Measurements from ENCODE around the genes TNFAIP8L3 and MYO5A.

CAGE:
- cytosol, long polyA minus RNA: no peak
- cytosol, long polyA plus RNA: no peak
- long polyA plus RNA: no peak
- nucleus, long polyA minus RNA: no peak
- nucleus, long polyA plus RNA: no peak
These were observed 869 bp downstream of the TNFAIP8L3 start for GRCh38 chr15:51093505-51094568.

GRCh38 chr15:51094588-51095679 lies at the start of gene TNFAIP8L3:
Gene TNFAIP8L3 (minus strand): TSS chr15:51094906.
CAGE:
- cytosol, long polyA minus RNA: no peak
- cytosol, long polyA plus RNA: no peak
- long polyA plus RNA: no peak
- nucleus, long polyA minus RNA: no peak
- nucleus, long polyA plus RNA: no peak

CAGE:
- cytosol, long polyA minus RNA: no peak
- cytosol, long polyA plus RNA: no peak
- long polyA plus RNA: no peak
- nucleus, long polyA minus RNA: no peak
- nucleus, long polyA plus RNA: no peak
These were observed 9.8 kb upstream of the TNFAIP8L3 start for GRCh38 chr15:51104368-51105079.

DNA sequence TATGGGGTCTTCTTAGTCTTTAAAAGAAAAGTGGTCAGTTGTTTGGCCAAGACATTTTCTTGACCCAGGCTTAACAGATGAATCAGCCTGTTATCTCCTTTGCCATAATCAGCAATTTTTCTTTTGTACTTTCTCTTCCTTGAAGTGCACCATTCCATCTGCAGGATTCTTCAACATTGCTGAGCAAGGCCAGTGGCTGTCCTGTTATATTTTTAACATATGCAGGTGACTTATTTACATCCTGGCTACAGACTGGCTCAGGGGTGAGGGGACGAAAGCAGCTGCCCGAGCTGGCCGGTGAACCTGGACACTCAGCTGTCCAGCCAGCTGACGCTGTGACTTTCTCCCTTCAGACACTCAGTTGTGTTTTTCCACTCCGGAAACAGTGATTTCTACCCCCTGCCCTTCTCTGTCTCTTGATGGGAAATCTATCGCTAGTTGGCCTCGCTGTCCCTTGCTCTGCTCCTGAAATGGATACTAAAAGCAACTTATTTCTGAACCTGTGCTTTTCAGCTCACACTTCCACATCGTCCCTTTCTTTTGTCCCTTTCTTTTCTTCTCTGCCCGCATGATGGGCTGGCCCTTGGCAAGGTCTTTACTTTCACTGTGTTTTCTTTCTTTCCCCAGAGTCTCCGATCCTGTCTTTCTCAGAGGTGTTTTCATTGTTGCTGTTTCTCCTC lies 96.6 kb upstream of the TNFAIP8L3 start:
CAGE:
- cytosol, long polyA minus RNA: no peak
- cytosol, long polyA plus RNA: no peak
- long polyA plus RNA: no peak
- nucleus, long polyA minus RNA: no peak
- nucleus, long polyA plus RNA: no peak

GRCh38 chr15:51228400-51228649 lies 110.1 kb downstream of the CYP19A1 start:
CAGE:
- cytosol, long polyA minus RNA: no peak
- cytosol, long polyA plus RNA: no peak
- long polyA plus RNA: no peak
- nucleus, long polyA minus RNA: no peak
- nucleus, long polyA plus RNA: no peak

GRCh38 chr15:51383327-51383968 lies 42.0 kb downstream of the GLDN start:
CAGE:
- cytosol, long polyA minus RNA: no peak
- cytosol, long polyA plus RNA: no peak
- long polyA plus RNA: no peak
- nucleus, long polyA minus RNA: no peak
- nucleus, long polyA plus RNA: no peak

GRCh38 chr15:51837793-51838174 lies 8.3 kb downstream of the TMOD3 start:
CAGE:
- cytosol, long polyA minus RNA: no peak
- cytosol, long polyA plus RNA: no peak
- long polyA plus RNA: no peak
- nucleus, long polyA minus RNA: no peak
- nucleus, long polyA plus RNA: no peak

DNA sequence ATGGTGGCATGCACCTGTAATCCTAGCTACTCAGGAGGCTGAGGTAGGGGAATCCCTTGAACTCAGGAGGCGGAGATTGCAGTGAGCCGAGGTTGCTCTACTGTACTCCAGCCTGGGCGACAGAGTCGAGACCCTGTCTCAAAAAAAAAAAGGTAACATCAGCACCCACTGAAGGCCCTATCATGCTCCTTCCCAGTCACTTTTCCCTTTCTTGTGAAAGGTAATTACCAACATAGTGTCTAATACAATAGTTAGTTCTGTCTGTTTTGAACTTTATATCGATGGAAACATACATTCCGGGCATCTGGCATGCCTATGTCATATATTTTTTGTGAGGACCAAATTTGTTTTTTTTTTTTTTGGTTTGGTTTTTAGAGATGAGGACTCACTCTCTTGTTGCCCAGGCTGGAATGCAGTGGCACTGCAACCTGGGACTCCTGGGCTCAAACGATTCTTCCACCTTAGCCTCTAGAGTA lies 42.8 kb downstream of the TMOD3 start:
CAGE:
- cytosol, long polyA minus RNA: no peak
- cytosol, long polyA plus RNA: no peak
- long polyA plus RNA: no peak
- nucleus, long polyA minus RNA: no peak
- nucleus, long polyA plus RNA: no peak

DNA sequence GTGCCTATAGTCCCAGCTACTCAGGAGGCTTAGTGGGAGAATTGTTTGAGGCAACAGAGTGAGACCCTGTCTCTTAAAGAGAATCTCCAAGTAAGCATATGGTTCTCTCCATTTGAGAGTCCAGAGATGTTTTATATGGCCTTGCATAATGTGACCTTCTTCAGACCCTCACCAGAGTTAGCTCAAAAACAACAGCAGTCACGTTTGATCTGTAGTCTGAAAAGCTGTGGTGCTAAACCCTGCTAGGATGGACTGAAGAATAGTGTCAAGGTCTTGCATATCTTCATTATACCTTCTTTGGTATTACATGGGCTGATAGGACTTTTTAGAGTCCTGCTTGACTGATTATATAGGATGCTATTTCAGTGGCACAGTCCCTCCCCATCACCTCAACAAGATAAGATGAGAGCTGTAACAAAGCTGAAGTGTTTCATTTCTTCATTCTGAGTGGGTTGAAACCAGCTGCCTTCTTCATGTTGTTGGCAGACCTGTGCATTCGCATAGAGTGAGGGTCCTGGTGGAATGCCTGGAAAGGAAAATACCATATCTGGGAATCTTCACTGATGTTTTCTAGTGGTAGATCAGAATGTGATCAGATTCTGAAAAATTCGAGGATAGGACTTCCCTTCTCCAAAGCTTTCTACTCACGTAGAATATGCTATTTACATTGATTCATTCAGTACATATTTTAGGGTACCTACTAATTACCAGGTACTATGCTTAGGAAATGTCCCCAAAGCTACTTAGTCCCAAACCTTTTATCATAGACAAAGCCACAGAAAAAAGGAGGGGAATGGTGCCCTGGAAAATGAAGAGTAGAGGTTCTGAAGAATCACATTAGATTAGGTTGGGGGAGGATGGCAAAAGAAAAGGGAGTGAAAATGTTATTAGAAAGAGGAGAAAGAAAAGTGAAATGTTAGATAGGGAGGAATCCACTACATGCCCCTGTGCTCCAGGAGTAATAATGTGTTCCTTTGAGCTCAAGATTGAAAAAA lies 18.4 kb downstream of the MAPK6 start:
CAGE:
- cytosol, long polyA minus RNA: no peak
- cytosol, long polyA plus RNA: no peak
- long polyA plus RNA: no peak
- nucleus, long polyA minus RNA: no peak
- nucleus, long polyA plus RNA: no peak

DNA sequence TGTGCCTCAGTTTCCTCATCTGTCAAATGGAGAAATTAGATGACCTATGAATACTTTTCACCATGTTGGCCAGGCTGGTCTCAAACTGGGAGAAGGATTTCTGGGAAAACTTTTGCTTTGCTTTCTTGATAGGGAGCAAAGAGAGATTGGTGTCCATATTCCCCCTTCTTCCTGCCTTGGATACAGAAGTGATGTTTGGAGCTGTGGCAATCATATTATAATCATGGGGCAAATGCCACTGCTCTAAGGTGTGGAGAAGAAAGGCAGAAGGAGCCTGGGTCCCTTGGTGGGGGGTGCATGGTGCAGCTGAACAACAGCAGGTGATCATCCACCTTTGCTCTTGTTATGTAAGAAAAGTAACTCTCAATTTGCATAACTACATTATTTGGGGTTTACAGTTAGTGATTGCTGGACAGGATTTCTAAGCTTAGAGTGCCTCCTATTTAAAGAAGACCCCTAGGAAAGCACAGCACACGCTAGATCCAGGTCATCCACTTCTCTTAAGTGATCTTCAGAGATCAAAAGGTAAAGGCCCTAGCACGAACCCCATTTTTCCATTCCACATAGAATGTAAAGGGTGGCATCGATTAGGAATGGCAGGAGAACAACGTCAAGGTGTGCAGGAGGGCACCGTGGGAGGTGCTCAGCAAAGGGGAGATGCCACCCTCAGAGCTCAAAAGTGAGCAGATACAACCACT lies 12.8 kb downstream of the GNB5 start:
CAGE:
- cytosol, long polyA minus RNA: no peak
- cytosol, long polyA plus RNA: no peak
- long polyA plus RNA: no peak
- nucleus, long polyA minus RNA: no peak
- nucleus, long polyA plus RNA: no peak

DNA sequence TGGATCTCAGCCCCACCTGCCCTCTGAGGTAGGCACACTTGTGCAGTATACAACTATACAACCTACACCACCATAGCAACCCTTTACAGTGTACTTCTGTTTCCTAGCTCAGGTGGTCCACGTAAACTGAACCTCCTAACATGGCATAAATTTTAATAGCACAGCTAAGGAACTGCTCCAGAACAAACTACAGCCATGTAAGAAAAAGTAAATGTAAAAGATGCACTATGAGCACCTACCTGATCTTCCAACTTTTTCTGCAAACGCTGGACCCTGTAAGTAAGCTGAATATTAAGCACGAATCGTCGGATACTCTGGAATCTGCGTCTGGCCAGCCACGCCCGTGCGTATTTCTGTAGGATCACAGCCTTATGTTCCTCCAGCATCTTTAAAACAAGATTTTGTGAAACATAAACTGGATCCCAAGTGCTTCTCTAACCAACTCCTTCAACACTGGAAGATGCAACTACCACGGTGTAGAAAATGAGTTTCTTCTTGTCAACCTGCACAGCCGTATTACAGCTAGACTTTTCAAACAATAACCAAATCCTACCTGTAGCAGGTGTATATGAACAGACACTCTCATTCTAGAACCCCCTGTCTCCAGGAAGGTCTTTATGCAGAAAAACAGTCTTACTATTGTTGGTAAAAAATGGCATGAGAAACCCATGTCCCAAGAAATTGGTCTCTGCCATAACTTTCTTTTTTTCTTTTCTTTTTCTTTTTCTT lies 48.5 kb upstream of the GNB5 start:
CAGE:
- cytosol, long polyA minus RNA: no peak
- cytosol, long polyA plus RNA: no peak
- long polyA plus RNA: no peak
- nucleus, long polyA minus RNA: no peak
- nucleus, long polyA plus RNA: no peak

GRCh38 chr15:52244131-52244751 lies 51.4 kb downstream of the MYO5C start:
CAGE:
- cytosol, long polyA minus RNA: no peak
- cytosol, long polyA plus RNA: no peak
- long polyA plus RNA: no peak
- nucleus, long polyA minus RNA: no peak
- nucleus, long polyA plus RNA: no peak

DNA sequence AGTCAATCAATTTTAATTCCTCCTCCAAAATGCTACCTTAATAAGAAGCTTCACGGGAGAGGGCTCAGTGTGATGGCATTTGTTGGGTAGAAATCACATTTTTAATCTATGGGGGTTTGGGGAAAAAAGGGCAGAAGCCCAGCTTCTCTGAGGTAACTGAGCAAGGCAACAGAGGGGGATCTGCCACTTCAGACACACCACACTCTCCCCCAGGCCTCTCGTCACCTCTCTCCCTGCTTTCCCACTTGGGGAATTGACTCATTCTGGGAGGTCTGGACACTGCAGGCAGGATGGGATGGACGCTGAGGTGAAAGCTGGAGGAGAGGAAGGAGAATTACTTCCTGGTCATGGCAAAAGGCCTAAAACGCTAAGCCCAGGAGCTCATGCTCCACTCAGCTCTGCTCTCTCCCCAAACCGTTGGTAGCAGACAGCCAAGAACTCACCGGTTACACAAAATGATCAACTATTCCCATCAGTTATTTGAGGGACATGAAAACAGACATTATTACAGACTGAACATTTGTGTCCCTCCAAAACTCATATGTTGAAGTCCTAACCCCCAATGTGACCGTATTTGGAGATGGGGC lies 33.2 kb downstream of the MYO5C start:
CAGE:
- cytosol, long polyA minus RNA: no peak
- cytosol, long polyA plus RNA: no peak
- long polyA plus RNA: no peak
- nucleus, long polyA minus RNA: no peak
- nucleus, long polyA plus RNA: no peak

CAGE:
- cytosol, long polyA minus RNA: no peak
- cytosol, long polyA plus RNA: no peak
- long polyA plus RNA: no peak
- nucleus, long polyA minus RNA: no peak
- nucleus, long polyA plus RNA: no peak
These were observed 8.5 kb downstream of the MYO5C start for GRCh38 chr15:52287104-52287533.

DNA sequence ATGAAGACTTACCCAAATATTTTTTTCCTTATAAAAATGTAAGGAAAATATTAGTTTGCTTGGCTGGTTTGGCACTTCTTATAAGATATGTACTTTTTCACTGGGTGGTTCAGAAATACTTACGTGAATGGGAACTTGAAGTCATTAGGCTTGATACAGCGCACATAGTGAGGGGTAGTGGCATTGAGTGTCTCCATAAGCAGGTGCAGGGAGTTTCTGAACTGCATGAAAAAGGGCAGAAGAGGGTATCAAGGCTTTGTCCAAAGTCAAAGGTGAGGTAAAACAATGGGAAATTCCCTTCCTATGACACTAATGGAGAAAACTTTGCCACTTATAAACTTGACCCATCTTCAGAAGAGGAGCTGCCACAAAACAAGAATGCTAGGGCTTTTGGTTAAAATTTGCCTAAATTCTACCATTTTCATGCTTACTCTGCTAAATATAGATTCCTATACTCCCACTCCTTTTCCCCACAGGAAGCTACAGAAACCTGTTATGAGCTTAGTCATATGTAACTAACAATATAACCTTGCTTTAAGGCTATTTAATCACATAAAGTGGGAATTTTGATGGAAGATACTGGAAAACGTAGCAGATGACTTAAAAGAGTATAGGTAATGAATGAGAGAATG lies 87.5 kb upstream of the MYO5C start:
CAGE:
- cytosol, long polyA minus RNA: start-site peak on the minus strand centred at position 200 of the sequence, 40 bp wide, 44 reads
- cytosol, long polyA plus RNA: no peak
- long polyA plus RNA: no peak
- nucleus, long polyA minus RNA: no peak
- nucleus, long polyA plus RNA: no peak

DNA sequence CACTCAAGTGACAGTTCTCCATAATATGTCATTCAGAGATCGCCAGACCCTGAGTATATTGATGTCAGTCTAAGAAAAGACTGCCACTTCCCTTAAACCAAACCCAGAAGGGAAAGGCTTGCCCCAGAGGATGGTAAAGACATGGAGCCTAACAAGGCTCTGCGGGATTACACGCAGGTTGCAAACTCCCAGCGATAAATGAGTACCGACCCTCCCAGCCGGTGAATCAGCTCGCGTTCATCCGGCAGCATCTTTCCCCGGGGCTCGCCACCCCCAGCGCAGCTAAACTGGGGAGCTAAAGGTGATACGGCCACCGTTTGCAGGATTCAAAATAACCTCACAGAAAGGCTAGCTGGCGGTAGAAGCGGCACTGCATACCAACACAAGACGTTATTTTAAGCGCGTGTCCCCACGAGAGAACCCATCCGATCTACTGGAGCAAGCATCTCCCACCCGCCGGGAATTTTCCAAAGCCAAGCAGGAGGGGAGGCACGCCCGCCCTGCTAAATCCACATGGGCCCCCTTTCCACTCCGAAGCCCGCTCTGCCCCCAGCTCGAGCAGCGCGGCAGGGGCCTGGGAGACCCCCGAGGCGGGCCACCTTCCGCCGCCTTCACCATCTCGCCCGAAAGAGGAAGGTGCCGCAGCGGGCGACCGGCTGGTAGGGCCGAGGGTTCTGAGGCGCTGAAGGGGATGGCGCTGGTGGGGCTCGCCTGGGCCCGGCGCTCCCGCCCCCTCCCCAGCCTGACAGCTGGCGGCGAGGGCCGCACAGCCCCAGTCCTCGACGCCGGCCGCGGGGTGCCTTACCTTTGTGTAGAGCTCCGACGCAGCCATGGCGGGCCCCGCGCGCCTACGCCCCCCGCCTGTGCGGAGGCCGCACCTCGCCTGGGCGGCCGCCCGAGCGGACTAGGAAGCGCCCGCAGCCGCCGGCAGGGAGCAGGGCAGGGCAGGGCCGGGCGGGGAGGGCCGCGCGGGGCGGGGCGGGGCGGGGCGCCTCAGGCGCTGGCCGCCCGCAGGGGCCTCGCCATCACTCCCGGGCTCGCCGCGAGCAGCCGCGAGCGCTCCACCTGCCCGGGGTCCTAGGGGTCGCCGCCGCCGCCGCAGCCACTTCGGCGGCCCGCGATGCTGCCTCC lies at the start of gene MYO5A:
MYO5A (minus strand) TSS at position 906 of the 1,131 bp plus-strand sequence.
CAGE:
- cytosol, long polyA minus RNA: start-site peak on the minus strand centred at position 906 of the sequence, 7 bp wide, 301 reads
- cytosol, long polyA plus RNA: no peak
- long polyA plus RNA: no peak
- nucleus, long polyA minus RNA: start-site peak on the minus strand centred at position 859 of the sequence, 55 bp wide, 49 reads
- nucleus, long polyA plus RNA: start-site peak on the minus strand centred at position 898 of the sequence, 87 bp wide, 89 and 375 reads in 2 replicates

DNA sequence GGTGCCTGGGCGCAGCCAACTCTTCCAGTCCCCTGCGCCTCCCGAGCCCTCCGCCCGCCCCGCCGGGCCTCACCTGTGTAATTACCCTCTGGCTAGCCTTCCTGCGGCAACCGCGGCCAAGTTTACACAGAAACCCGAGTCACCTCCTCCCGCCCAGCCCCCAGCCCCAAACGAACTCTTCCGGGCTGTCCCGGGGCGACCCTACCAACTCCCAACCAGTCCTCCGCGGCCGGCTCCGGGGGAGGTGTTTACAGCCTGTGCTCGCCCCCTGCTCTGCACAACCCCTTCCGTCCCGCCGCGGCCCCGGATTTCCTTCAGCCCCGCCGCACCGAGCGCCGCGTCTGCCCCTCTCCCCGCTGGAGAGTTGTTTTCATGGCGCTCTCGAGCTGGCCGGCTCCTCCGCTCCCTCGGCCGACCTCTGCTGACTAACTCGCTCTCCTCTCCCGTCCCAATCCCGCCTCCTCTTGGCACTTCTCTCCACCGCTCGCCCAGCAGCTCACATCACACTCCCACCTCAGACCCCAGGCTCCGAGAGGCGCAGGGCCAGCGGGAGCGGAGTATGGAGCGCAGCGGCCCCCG lies 600 bp downstream of the ATOSA start:
CAGE:
- cytosol, long polyA minus RNA: no peak
- cytosol, long polyA plus RNA: start-site peak on the minus strand centred at position 447 of the sequence, 936 bp wide, 67 and 8 reads in 2 replicates
- long polyA plus RNA: start-site peak on the minus strand centred at position 240 of the sequence, 575 bp wide, 32 and 45 reads in 2 replicates
- nucleus, long polyA minus RNA: start-site peak on the minus strand centred at position 473 of the sequence, 883 bp wide, 86 reads
- nucleus, long polyA plus RNA: start-site peak on the minus strand centred at position 105 of the sequence, 346 bp wide, 32 and 24 reads in 2 replicates

GRCh38 chr15:52679583-52679771 lies 289 bp upstream of the ATOSA start:
CAGE:
- cytosol, long polyA minus RNA: no peak
- cytosol, long polyA plus RNA: no peak
- long polyA plus RNA: no peak
- nucleus, long polyA minus RNA: no peak
- nucleus, long polyA plus RNA: no peak

CAGE:
- cytosol, long polyA minus RNA: no peak
- cytosol, long polyA plus RNA: no peak
- long polyA plus RNA: no peak
- nucleus, long polyA minus RNA: no peak
- nucleus, long polyA plus RNA: no peak
These were observed 4.2 kb upstream of the ATOSA start for GRCh38 chr15:52683257-52683974.

DNA sequence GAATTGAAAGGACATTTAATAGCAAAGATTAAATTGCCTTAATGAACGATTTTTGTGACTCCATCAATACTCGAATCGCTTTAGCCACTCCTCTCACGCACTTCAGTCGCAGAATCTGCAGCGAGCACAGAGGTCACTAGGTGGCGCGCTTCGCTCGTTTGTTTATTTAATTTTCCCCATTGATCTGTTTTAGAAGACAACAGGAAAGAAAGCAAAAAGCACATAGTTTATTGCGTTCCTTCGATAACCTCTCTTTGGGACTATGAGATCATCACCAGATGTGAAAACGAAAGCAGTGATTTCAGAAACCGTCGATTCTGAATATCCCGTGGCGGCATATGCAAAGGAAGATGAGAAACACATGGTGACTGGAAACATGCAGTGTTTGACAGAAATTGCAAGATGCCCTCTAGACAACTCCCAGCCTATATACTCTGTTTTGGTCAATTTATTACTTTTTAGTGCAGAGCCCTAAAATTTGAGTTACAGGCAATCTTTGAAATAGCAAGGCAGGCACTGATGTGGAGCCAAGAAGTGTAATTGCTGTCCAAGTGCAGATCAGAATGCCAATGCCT lies 9.5 kb downstream of the ONECUT1 start:
CAGE:
- cytosol, long polyA minus RNA: no peak
- cytosol, long polyA plus RNA: no peak
- long polyA plus RNA: no peak
- nucleus, long polyA minus RNA: no peak
- nucleus, long polyA plus RNA: no peak

Measured in keratinocyte (primary cell).